ENCODE measurements around a stretch of chr2.

- PRO-cap: no peak
- RRBS, 2 experiments: no CpG with 5 or more reads among the region's 5 CpGs
Measured at GRCh38 chr2:172427079-172427253, 420 bp upstream of the ITGA6 start.

DNA sequence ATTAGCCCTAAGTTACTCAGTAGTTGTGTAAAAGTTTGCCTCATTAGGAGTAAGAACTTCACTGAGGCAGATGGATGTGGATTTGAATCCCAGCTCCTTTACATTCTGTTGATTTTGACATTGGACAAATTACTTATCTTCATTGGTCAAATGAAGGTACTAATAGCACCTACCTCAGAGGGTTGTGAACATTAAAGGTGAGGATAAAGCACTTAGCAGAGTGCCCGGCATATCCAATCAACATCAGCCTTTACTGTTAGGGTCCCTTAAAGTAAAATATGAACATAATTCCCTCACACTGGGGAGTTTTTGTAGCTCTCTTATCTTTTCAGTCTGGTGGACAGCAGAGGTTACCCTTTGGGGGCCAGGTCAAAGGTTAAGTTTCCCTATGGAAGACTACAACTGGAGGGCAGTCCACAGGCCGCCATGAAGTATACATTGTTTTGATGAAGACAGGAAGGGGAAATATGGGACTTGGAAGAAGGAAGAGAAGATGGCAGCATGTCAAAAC lies 11.1 kb downstream of the ITGA6 start:
- PRO-cap: no peak
- RRBS, 2 experiments: no CpG with 5 or more reads among the region's 2 CpGs

GRCh38 chr2:172461672-172462355 lies 34.4 kb downstream of the ITGA6 start:
- PRO-cap: no peak
- RRBS, 2 experiments: no CpG with 5 or more reads among the region's 10 CpGs

DNA sequence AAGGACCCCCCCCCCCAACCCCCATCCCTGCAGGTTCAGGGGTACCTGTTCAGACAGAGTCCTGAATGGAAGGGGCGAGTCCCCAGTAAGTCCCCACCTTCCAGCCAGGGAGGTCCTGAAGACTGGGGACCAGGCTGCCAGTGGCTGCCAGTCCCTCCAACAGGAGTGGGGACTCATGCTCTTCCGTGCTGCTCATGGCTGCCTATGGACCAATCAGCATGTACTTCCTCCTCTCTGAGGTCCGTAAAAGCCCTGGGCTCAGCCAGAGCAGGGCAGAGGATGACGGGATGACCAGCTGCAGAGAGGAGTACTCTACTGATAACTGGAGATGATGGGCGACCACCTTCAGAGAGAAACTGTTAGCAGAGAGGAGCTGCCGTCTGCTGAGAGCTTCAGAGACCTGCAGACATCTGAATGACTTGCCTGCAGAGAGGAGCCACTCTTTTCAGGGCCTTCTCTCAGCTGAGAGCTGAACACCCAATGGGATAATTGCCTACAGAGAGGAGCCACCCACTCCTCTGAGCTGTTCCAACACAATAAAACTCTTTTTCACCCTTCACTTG lies 58.4 kb downstream of the PDK1 start:
- PRO-cap: no peak
- RRBS, 2 experiments: no CpG with 5 or more reads among the region's 6 CpGs

DNA sequence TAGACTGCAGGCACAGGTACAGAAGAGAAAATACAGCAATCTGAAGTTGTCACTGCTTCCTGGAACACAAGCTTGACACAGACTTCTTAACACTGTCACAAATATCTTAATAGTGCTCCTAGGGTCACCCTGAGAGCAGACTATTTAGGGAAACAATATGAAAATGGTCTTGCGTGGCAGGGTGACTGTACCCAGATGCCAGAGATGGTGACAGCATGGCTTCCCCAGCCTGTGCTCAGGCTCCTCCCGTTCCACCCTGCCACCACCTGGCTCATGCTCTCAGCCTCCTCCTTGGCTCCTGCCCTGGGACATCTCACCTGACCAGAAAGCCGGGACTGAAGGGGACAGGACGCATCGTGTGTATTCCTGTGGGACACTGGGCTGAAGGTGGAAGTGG lies 111.5 kb downstream of the RAPGEF4 start:
- PRO-cap: no peak
- RRBS, 2 experiments: no CpG with 5 or more reads among the region's 5 CpGs

- PRO-cap: no peak
- RRBS, 2 experiments: no CpG with 5 or more reads among the region's 4 CpGs
Measured at GRCh38 chr2:172960938-172961371, 114.7 kb upstream of the MAP3K20 start.

- PRO-cap: no peak
- RRBS, 2 experiments: no CpG with 5 or more reads among the region's 3 CpGs
Measured at GRCh38 chr2:173001850-173002515, 73.7 kb upstream of the MAP3K20 start.

GRCh38 chr2:173049196-173050022 lies 26.2 kb upstream of the MAP3K20 start:
- PRO-cap: no peak
- RRBS, 2 experiments: no CpG with 5 or more reads among the region's 6 CpGs

DNA sequence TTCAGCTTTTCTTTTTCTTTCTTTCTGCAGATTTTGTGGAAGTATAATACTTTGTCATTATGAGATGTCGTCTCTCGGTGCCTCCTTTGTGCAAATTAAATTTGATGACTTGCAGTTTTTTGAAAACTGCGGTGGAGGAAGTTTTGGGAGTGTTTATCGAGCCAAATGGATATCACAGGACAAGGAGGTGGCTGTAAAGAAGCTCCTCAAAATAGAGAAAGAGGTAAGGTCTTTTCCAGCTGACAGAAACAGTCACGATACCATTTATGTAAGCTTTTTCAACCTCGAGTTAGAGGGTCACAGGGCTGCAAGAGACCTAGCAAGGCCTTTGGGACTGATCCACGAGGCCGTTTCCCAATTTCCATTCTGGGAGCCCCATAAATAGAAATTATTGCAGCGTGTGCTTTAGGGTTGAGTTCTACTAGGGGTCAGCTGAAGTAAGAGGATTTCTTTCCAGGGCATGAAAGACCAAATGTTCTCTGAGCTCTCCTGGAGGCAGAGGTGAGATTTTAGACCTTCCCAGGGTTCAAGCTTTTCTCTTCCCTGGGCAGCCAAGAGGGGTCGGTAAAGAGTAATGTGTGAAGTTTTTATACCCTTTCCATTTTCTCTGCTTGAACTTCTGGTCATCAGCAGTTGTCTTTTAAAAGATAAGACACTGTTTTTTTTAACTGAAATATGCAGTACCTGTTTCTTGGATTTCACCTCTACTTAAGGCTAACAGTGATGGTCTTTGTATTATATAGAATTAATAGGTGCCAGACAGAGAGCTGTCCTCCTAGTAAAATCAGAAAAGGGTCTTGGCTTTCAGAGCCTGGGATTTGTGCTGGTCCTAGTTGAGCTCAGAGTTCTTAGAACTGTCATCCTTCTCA lies 15.6 kb downstream of the MAP3K20 start:
- PRO-cap: no peak
- RRBS, 2 experiments: no CpG with 5 or more reads among the region's 10 CpGs

DNA sequence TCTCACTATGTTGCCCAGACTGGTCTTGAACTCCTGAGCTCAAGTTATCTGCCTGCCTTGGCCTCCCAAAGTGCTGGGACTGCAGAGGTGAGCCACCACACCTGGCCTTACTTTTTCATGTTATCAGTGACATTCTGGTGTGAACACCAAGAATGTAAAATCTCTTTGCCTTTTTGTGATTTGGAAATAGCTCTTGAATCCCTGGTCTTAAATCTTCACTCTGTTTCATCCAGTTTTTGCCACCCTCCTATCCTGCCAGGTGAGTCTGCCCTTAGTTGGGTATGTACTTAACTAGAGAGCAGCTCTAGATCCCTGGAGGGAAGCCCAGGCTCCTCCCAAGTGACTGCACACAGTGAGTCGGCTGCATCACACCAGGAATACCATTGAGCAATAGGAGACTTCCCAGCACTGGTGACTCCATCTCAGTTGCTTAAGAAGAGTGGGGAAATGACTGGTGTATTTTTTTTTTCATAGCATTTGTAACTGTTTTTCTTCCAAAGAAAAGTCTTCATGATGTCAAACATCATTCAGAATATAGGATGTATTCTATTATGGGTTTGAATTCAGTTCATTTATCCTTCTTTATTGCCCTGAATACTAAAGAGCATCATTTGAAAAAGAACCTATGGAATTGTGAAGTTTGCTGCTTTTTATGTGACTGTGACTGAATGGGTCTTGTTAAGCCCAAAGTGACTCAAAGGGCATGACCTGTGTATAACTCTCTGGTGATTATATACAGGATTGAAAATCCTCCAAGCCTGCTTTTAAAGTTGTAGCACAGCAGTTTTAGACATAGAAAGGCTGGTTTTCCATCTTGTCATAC lies 84.1 kb downstream of the MAP3K20 start:
- PRO-cap: no peak
- RRBS, 2 experiments: no CpG with 5 or more reads among the region's 1 CpG

DNA sequence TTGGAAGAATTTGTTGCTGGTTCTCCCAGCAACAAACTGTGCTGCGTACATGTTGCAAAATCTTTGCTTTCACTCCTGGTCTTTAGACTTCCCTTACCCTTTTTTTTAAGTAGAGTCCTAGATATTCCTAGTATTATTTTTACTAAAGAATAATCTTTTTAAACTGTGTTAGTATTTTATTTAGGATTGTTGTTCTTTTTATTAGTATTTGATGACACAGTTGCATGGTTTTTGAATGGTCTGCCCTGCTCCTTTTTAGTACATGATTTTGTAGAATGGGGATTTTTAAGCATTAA lies 129.9 kb downstream of the MAP3K20 start:
- PRO-cap: no peak
- RRBS, 2 experiments: no CpG with 5 or more reads among the region's 1 CpG

DNA sequence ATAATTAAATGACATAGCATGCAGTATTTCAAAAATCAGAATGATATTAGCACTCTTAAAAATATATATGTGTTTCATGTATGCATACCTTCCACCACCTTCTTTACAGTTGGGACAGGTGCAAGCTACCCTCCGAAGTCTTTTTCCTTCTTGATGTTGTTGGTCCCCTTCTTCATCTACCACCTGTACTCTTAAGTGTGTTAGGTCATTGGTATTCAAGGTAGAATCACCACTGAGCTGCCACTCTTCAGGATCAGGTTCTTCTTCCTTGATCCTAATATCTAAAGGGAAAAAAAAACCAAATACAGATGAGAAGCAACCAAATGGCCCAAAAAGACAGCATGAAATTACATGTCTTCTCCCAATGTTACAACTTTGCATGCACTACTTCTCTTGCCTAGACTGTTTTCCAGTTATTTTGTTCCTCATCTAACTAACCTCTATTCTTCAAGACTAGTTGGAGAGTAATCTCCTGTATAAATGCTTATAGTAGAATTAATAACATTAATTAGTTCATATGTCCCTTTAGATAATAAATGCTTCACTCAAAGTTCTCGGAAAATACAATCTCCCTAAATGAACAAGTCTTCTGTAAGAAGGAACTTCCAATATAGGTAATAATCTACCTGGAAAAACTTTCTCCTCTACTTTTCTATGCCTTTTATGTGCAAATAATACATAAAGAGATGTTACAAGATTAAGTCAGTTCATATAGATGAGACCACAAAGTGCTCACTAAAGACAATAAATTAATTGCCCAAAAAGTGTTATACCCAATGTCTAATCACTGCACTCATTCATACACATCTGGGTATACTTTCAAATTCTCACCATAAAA lies 46.4 kb downstream of the SP3 start:
- PRO-cap: no peak
- RRBS, 2 experiments: no CpG with 5 or more reads among the region's 2 CpGs

GRCh38 chr2:173921491-173922376 lies 43.4 kb downstream of the SP3 start:
- PRO-cap: unidirectional peak, minus-strand start at chr2:173921932
- RRBS, 2 experiments: no CpG with 5 or more reads among the region's 5 CpGs

DNA sequence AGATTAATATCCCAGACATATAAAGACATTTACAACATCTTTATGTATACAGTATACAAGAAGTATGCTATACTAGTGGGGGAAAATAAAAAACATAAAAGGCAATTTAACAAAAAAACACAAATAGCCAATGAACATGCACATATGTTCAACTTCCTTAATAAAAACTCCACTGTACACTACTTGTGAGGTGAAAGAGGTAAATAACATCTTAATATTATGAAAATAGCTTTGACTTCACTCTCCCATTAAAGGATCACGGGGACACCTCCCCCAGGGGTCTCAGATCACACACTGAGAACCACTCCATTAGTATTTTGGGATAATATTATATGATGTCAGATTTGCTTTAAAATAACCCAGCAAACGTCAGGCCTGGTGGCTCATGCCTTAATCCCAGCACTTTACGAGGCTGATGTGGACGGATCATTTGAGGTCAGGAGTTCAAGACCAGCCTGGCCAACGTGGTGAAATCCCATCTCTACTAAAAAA lies 19.6 kb downstream of the SP3 start:
- PRO-cap: no peak
- RRBS, 2 experiments: no CpG with 5 or more reads among the region's 5 CpGs

DNA sequence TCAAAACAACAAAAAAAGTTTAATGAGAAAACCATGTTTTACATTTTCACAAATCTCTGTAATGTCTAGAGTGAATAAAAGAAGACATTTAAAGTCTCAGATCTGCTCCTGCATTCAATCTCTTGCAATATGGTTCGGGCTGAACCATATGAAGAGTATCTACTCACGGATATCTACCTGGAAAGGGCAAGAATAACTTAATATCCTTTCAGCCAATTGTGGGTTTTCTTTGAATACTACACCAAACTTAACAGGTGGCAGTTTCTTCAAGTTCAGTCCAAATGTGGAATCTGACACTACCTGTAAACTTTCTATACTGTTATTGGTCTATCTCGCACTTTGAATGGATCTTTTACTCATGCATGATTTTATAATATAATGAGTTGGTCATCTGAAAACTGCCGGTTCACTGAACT lies 13.7 kb downstream of the SP3 start:
- PRO-cap: no peak
- RRBS, 2 experiments: no CpG with 5 or more reads among the region's 4 CpGs

GRCh38 chr2:173963800-173964822 lies 1.1 kb downstream of the SP3 start:
- PRO-cap: bidirectional peak, plus-strand start at chr2:173963962, minus-strand start at chr2:173963824
- RRBS, 2 experiments: 1 to 2% methylated on average over 8 to 19 of the region's 112 CpGs

GRCh38 chr2:173999097-173999809 lies 34.1 kb upstream of the SP3 start:
- PRO-cap: no peak
- RRBS, 2 experiments: no CpG with 5 or more reads among the region's 10 CpGs

DNA sequence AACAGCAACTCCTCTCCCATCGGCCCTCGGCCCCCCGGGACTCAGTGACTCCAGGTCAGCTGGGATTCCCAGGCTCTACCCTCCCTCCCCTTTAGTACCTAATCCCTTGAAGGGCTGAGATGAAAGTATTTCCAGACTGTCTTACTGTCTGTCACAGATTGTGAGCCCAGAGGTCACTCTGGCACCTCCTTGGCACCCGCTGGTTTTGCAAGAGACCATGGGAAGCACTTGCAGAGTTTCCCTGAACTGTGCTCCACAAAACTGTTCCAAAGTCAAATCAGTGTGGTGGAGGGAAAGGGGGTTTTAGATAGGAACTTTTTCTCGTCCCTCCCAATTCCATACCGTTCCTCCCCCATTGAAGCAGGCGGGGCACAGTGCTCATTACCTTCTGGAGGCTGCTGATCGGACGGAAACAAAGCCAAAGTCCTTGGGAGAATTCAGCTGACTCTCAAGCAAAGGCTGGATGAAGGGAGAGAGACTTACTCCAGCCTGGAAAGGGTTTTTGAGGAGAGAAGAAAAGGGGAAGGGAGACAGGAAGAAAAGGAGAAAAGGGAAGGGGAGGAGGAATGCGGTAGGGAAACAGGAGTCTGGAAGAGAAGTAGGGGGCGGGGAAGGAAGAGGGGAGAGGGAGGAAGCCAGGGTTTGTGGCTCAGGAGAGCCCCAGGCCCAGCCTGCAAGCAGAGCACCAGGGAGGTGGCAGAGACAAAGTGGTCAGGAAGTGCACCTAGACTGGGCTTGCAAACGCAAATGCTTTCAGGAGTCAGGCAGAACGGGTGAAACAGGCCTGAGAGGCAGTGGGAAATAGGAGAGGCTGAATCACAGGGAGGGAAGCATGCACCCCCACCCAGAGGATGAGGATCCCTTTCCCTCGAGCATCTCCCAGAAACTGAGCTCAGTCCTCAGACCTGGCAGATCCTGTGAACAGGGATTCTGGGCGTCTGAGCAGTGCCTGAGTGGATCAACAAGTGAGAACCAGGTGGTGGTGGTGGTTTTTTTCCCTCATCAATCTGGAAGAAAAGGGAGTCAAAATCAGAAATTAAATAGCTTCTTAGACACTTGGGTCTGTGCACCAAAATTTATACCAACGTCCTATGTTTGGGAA lies 88.5 kb upstream of the SP3 start:
- PRO-cap: no peak
- RRBS, 2 experiments: no CpG with 5 or more reads among the region's 16 CpGs

- PRO-cap: no peak
- RRBS, 2 experiments: no CpG with 5 or more reads among the region's 19 CpGs
Measured at GRCh38 chr2:174546678-174547510, 50.7 kb downstream of the WIPF1 start.

GRCh38 chr2:174599871-174600887 lies 2.6 kb upstream of the WIPF1 start:
- PRO-cap: no peak
- RRBS, 2 experiments: no CpG with 5 or more reads among the region's 7 CpGs